Subcutaneous adipose tissue (tissue), 3 donors: ENCODE measurements around the genes THOC2, PRR32, ACTRT1 and ZDHHC9.

- PRO-cap, result no peak
- RAMPAGE, long total RNA, 3 experiments, result no peak in any of the 3 experiments
Observed at GRCh38 chrX:122421818-122422122, 762.3 kb upstream of the GRIA3 start.

- PRO-cap, result unidirectional peak, plus-strand start at chrX:123201867
- RAMPAGE, long total RNA, 3 experiments, result no peak in any of the 3 experiments
Observed at GRCh38 chrX:123201566-123201947, 17.5 kb downstream of the GRIA3 start.

DNA sequence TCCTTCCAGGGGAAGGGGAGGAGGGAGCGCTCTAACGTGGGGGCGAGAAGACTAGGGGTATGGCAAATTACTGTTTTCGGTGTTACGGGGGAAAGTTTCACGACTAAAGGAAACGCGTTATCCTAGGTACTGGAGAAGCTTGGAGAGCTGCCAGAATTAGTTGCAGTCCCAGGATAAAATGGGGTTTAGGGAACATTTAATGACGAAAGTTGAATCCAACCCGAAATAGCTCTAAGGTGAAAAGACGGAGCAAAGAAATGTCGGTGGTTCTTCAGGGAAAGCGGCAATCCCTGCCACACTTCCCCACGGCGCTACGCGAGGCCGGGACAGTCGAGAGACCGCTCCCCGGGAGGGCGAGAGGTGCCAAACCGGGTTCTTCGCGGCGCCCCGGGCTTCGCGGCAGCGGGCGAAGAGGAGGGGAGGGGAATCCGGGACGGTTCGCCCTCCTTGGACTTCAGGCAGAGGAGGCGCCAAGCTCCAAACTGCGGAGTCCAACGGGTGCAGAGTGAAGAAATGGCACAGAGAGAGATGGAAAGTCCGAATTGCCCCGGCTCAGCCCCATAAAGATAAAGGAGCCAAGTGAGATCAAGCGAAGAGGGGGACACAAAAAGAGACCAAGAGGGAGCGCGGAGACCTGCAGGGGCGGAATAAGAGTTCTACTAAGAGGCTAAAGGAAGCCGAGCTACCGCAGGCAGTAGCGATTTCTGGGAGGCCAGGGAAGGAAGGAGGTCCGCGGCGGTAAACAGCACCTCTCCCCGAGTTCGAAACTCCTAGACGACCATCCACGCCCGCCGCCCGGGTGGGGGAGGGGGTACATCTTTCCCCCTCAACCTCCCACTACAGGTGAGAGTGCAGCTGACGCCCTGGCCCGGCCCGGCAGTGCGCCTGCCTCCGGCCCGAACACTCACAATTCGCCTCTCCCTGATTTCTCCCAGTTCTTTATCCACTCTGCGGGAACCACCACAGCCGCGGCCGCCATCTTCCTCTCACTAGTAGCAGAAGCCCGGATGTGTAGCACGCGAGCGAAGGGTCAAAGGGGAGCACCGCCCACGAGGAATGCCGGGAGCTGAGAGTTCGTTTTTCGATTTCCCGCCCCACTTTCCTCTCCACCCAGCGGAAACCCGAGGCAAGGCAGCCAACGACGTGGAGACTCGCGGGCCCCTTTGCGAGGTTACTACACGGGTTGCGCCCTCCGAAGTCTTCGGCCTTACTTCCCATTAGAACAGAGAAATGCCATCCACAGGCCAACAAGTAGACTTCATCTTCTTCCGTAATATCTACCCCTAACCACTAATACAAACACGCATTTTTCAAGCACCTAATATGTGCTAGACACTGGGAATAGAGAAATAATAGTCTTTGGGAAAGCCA, at the start of gene THOC2:
Gene THOC2 (minus strand): TSS at position 1,009 of the 1,371 bp plus-strand sequence.
- PRO-cap, result bidirectional peak, plus-strand start at position 1,116 of the sequence, minus-strand start at position 991 of the sequence
- RAMPAGE, long total RNA, 3 experiments, result start-site peak on the minus strand in 3 of 3 experiments, centred at positions 991 to 1,017 of the sequence, 163 to 195 reads per replicate

GRCh38 chrX:123809960-123810305, 49.9 kb upstream of the XIAP start:
- PRO-cap, result no peak
- RAMPAGE, long total RNA, 3 experiments, result no peak in any of the 3 experiments

GRCh38 chrX:123951971-123952367, 9.5 kb upstream of the STAG2 start:
- PRO-cap, result no peak
- RAMPAGE, long total RNA, 3 experiments, result no peak in any of the 3 experiments

- PRO-cap, result no peak
- RAMPAGE, long total RNA, 3 experiments, result no peak in any of the 3 experiments
Observed at GRCh38 chrX:124223600-124224125, 108.8 kb upstream of the TEX13D start.

DNA sequence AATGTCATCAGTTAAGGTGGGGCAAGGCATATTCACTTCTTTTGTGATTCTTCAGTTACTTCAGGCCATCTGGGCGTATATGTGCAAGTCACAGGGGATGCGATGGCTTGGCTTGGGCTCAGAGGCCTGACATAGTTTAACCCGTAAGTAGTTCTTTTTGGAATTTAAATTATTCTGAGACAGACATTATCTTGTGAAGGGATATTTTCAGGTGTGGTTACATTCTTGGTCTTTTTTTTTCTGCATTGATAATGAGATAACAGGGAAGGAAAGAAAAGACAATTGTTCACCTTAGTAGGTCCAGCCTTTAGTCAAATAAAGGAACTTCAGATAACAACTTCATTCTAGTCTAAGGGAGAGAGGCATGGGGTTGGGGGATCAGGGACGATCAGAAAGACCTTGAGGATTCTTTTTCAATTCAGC, 74.8 kb downstream of the TEX13C start:
- PRO-cap, result no peak
- RAMPAGE, long total RNA, 3 experiments, result no peak in any of the 3 experiments

GRCh38 chrX:126110067-126110310, 56.1 kb downstream of the DCAF12L2 start:
- PRO-cap, result no peak
- RAMPAGE, long total RNA, 3 experiments, result no peak in any of the 3 experiments

GRCh38 chrX:126819489-126820029, at the start of gene PRR32:
Gene PRR32, plus strand, starts transcription at chrX:126819729.
- PRO-cap, result no peak
- RAMPAGE, long total RNA, 3 experiments, result no peak in any of the 3 experiments

GRCh38 chrX:126835917-126836494, 16.5 kb downstream of the PRR32 start:
- PRO-cap, result unidirectional peak, minus-strand start at chrX:126836370
- RAMPAGE, long total RNA, 3 experiments, result no peak in any of the 3 experiments

GRCh38 chrX:126883809-126884186, 64.3 kb downstream of the PRR32 start:
- PRO-cap, result no peak
- RAMPAGE, long total RNA, 3 experiments, result no peak in any of the 3 experiments

DNA sequence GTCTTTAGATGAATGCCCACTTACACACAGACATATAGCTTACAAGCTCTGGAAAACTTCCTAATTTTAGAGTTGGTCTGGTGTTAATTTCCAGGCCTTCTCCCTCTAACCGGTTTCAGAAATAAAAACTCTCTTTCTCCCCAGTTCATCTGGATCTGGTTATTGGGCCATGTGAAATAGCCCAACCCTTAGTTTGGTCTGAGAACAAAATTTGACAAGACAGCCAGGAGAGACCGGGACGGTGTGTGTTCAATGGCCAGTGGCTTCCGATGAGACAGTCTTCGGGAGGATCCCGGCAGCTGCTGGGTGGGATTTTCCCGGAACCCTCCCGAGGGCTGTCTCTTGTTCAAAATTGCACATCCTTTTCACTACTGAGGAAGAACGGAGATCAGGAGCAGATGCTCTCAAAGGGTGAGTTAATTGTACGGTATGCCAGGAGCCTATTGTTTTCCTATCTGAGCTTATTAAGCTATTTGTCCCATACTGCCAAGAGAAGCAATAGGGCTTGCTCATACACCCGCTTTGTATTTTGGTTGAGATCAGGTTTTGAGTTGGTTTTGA, 166.4 kb downstream of the PRR32 start:
- PRO-cap, result bidirectional peak, plus-strand start at position 374 of the sequence, minus-strand start at position 271 of the sequence
- RAMPAGE, long total RNA, 3 experiments, result no peak in any of the 3 experiments

DNA sequence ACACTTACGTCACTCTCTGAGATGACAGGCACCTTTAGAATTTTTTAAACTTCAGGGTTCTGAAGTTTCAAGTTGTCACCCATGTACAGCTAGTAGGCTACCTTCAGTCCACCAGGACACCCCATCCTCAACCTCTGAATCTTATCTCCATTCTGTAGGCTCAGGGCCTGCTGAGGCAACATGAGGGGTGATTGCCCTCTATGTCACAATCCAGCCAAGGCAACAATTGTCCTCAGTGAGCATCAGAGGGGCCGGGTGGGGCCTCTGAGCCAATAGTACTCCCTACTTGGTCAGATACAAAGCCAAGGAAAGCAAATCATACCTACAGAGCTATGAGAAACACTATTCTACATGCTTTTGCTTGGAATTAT, at the start of gene ACTRT1:
Gene ACTRT1 (minus strand): TSS at position 154 of the 371 bp plus-strand sequence.
- PRO-cap, result no peak
- RAMPAGE, long total RNA, 3 experiments, result no peak in any of the 3 experiments

DNA sequence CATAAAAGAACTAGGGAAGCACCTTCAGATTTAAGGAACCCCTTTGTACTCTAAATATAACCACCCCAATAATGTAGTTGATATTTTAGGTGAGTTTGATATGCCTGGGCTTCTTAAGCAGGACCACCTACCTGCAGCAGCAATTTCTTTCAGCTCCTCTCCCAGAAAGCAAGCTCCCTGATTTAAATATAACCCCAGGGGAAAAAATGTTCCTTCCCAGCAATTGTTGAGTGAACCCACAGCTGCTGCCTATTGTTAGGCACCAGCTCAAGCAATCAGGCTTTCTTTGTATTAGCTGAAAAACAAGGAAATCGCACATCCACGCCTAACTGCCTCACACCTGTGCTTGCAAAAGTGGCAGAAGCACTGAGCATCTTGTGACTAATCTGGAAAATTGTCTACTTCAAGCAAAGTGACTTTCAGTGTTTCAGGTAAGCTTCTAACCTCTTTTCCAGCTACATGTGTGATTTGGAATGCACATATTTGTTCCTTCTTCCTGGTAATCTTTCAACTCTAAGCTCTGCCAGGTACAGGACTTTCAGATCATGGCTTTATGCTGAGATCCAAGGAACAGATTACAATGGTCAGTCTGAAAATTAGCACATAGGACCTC, 432.2 kb downstream of the SMARCA1 start:
- PRO-cap, result no peak
- RAMPAGE, long total RNA, 3 experiments, result no peak in any of the 3 experiments

- PRO-cap, result unidirectional peak, plus-strand start at chrX:129654144
- RAMPAGE, long total RNA, 3 experiments, result no peak in any of the 3 experiments
Observed at GRCh38 chrX:129653622-129654271, 1.0 kb downstream of the APLN start.

DNA sequence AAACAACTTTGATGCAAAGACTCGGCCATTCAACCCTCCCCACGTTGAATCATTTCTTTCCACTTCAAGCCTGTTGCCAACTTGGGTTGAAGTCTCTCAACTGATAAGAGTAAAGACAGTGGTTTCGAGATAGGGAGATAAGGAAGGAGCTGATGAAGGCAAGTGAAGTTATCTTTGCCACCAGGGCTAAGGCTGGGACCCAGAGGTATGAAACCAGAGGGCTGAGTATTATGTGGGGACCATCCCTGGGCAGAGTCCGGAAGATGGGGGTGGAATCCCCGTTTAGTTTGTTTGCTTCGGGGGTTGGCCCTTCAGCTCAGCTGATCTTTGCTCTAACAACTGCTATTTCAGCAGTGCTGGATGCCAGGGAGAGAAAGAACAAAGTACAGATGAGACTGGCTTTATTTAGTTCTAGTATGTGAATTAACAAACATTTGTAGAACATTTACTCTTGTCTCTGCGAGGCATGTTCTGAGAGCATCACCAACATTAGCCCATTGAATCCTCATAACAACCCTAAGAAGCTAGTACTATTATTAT, 2.2 kb upstream of the XPNPEP2 start:
- PRO-cap, result no peak
- RAMPAGE, long total RNA, 3 experiments, result no peak in any of the 3 experiments

- PRO-cap, result unidirectional peak, minus-strand start at chrX:129843883
- RAMPAGE, long total RNA, 3 experiments, result start-site peak on the minus strand in 2 of 3 experiments, at chrX:129843815-129843862 at its widest, 169 to 302 reads per replicate
Observed at GRCh38 chrX:129843669-129844418, at the start of gene ZDHHC9. Gene ZDHHC9, minus strand, starts transcription at chrX:129843886.

DNA sequence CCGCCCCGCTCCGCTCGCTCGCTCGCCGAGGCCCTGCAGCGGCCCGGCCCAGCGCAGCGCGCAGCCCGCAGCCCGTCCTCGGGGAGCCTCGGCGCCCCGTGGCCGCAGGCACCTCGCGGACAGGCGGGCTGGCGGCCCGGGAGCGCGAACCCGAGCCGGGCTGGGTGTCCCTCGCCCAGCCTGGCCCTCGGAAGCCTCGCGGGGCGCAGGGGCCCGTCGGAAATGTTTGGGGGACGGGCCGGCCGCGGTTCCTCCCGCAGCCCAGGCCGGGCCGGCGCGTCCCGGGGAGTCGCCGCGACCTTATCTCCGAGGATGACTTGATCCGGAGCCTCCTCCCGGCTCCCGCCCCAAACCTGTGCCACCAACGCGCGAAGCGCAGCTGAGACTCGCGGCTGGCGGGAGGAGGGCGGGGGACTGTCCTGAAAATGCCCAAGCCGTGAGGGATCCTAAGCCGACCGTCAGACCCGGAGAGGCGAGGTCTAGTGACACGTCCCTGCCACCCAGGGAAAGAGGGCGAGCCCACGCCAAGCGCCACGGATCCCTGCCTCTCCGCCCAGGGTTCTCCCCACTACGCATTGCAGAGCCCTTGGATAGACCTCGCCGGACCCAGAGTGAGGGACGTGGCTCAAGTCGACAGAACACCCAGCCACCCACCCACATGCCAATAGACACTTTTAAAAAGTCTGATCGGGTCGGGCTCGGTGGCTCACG, 26.8 kb downstream of the UTP14A start:
- PRO-cap, result no peak
- RAMPAGE, long total RNA, 3 experiments, result no peak in any of the 3 experiments

- PRO-cap, result no peak
- RAMPAGE, long total RNA, 3 experiments, result no peak in any of the 3 experiments
Observed at GRCh38 chrX:129959514-129959962, 22.9 kb upstream of the BCORL1 start.

DNA sequence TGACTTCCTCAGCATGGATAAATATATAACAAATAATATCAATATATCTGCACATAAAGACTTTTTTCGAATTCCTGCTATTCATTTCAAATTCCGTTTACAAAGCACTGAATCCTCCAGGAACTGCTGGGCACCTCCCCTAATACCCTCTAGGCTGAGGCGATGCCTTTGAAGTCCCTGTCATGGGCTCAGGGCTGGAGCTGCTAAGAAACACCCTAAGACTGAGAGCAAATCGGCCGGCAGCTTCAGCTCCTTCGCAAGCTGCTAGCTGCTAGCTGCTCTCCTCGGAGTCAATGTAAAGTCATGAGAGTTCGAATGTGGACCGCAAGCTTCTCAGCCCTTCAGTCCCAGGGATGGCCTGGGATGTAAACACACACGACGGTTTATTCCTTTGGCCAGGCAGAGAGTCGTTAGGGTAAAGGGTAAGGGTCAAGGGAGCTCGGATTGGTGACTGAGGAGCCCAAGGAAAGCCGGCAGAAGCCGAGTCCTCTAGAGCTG, 3.3 kb upstream of the BCORL1 start:
- PRO-cap, result no peak
- RAMPAGE, long total RNA, 3 experiments, result no peak in any of the 3 experiments